Cytotoxic T cell (primary cell): ENCODE measurements around the genes COX7B2, NFXL1, SLC10A4, ZAR1, OCIAD1 and SPATA18.

DNA sequence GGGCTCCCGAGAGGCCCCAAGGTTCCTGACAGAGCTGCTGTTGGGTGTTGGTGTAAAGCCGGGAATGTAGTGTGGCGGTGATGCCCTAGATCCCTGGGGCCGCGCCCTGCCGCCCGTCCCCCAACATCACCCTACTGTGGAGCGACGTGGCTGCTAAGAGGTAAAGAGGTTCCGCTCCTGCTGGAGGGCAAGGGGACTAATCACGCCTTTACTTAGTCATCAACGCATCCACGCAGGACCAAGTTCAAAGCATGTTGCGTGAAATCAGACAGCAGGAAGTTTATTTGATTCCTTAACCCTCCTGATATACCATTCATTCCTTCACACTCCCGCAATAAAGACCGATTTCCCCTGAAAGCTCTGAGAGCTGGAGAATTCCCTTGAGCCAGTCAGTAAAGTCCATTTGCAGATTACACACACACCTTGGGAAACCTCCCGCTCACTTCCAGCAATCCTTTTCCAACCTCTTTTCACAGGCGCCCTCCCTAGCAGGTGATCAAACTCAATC is 535 bp upstream of the GABRA2 start:
- PRO-cap, 2 experiments = no peak in any of the 2 experiments

- PRO-cap, 2 experiments = no peak in any of the 2 experiments
Measured at GRCh38 chr4:46909132-46909481, at the start of gene COX7B2. TSS of gene COX7B2 (minus strand) at chr4:46909245.

- PRO-cap, 2 experiments = peak in 2 of 2 experiments; most common minus-strand start chr4:47914583 (in 2)
Measured at GRCh38 chr4:47914419-47914774, at the start of gene NFXL1. TSS of gene NFXL1 (minus strand) at chr4:47914583.

DNA sequence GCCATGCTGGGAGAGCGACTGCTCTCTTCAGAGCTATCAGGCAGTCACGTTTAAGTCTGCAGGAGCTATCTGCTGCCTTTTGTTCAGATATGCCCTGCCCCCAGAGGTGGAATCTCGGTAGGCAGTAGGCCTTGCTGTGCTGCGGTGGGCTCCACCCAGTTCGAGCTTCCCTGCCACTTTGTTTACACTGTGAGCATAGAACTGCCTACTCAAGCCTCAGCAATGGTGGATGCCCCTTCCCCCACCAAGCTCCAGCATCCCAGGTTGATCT is 8.1 kb upstream of the NFXL1 start:
- PRO-cap, 2 experiments = no peak in any of the 2 experiments

DNA sequence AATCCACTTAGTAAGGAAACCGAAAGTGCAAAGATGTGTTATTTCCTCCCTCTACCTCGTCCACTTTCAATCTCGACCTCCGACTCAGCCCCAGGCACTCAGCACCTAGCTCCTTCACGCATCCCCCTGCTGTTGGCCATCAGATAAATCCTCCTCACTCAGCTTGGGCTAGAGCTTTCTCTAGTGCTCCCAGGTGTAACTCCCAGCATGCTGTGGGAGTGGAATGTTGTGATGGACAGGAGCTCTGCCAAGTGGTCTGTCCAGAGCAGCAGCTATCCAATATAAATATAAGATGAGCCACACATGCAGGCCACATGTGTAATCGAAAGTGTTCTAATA is 26.8 kb upstream of the TEC start:
- PRO-cap, 2 experiments = peak in 2 of 2 experiments; most common plus-strand start position 69 of the sequence (in 2)

DNA sequence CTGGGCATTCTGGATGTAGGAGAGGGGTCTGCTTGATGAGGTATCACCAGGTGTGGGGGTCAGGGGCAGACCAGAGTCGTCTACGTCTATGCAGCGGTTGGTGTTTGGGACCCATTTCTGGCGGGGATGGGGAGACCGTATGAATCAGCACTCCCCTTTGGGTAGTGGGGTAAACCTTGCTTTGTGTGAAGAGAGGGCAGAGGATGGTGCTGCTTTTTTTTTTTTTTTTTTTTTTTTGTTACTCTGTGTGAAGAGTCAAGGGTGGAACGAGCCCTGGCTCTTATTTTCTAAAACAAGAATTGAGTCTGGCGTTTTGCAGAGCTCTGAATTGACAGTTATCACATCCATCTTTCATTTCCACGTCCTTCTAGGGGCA is 1.2 kb downstream of the SLAIN2 start:
- PRO-cap, 2 experiments = no peak in any of the 2 experiments

GRCh38 chr4:48482887-48483703 is at the start of gene SLC10A4:
TSS of gene SLC10A4 (plus strand) at chr4:48483343.
- PRO-cap, 2 experiments = no peak in any of the 2 experiments

GRCh38 chr4:48489899-48490416 is at the start of gene ZAR1:
TSS of gene ZAR1 (plus strand) at chr4:48490252.
- PRO-cap, 2 experiments = no peak in any of the 2 experiments

GRCh38 chr4:48603362-48603721 is 113.3 kb downstream of the ZAR1 start:
- PRO-cap, 2 experiments = no peak in any of the 2 experiments

GRCh38 chr4:48669136-48669556 is 110.9 kb downstream of the FRYL start:
- PRO-cap, 2 experiments = no peak in any of the 2 experiments

DNA sequence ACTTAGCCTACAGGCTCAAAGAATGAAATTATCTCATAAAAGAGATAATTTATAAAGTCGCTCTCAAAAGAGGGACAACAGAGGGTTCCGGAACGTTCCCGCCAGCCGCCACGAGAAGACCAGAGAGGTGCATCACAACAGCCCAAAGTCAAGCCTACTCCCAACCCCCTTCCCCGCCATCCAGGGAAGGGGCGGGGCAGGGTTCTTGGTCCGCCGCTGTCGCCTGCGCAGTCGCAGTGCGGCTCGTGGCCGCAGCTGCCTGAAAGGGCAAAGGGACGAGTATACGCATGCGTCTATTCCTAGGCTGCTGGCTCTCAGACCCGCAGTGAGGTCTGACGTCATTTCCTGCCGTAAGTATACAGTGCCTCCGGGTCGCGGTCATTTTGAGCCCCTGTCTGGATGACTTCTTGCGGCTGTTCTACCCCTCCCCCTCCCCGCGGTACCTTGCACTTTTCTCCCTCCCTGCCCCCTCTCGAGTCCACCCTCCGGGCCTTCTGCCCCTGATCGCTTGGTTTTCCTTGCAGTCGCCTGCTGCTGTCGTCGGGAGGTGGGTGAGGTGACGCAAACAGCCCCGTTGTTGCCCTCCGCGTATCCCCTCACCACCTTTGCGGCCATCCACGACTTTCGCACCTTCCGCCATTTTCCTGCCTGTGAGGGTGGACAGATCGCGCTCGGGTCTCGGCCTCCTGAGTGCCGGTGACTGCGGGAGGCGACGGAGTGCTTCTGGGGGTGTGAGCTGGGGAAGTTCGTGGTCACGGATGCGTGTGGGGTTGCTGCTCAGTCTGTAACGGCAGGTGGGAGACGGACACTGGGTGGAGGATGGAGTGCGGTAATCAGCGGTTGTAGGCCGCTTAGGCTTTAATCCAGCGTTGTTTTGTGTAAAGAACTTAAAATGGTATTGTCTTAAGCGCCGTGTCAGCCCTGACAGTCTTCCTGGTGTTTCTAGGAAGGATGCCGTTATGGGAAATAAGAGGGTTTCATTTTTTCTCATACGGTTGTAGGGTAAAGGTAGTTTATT is at the start of gene OCIAD1:
Gene OCIAD1, plus strand, starts transcription at position 386 of the 1,018 bp plus-strand sequence.
- PRO-cap, 2 experiments = peak in 2 of 2 experiments; most common plus-strand start position 386 of the sequence (in 2); most common minus-strand start position 238 of the sequence (in 2)

DNA sequence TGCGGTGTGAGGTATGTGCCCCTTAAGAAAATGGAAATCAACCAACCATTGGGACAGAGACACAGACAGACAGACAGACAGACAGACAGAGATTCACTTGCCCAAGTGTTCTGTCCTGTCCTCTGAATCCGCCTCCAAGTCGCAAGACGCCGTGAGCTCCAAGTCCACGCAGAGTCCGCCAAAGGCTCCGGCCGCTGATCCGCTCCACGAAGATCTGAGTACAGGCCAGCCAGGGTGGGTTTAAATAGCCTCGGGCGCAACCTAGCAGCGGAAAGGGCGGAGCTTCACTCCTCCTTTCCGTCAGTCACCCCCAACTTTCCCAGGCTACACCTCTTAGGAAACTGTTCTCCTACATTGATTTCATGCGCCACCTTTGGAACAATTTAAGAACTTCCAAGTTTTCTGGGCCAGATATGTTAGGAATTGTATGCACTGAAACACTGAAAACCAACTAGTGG is 301.8 kb downstream of the CWH43 start:
- PRO-cap, 2 experiments = no peak in any of the 2 experiments

DNA sequence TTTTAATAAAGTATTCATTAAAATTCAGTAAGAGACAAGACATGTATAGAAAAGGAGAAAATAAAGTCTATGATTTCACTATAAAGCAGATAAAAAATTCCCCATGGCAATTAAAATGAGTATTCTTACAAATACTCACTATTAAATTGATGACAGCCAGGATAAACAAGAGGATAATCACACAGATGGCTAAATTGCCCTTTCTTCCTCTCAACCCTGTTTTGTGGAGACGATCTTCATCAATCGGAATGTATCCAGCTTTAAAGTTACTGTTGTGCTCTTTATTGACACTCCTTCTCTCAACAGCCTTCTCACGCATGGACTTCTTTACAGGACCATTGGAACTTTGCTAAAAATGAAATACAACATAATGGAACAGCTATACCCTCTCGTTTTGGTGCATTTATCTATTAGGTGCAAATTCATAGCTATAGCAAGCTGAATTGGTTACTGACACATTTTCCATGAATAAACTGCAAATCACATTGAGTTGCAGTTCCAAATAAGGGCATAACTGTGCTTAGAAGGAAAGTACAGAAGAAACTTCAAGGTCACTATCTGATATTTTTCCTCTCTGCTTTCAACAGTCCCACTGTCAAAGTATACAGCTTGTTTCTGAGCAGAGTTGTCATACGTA is 4.7 kb downstream of the SGCB start:
- PRO-cap, 2 experiments = no peak in any of the 2 experiments

DNA sequence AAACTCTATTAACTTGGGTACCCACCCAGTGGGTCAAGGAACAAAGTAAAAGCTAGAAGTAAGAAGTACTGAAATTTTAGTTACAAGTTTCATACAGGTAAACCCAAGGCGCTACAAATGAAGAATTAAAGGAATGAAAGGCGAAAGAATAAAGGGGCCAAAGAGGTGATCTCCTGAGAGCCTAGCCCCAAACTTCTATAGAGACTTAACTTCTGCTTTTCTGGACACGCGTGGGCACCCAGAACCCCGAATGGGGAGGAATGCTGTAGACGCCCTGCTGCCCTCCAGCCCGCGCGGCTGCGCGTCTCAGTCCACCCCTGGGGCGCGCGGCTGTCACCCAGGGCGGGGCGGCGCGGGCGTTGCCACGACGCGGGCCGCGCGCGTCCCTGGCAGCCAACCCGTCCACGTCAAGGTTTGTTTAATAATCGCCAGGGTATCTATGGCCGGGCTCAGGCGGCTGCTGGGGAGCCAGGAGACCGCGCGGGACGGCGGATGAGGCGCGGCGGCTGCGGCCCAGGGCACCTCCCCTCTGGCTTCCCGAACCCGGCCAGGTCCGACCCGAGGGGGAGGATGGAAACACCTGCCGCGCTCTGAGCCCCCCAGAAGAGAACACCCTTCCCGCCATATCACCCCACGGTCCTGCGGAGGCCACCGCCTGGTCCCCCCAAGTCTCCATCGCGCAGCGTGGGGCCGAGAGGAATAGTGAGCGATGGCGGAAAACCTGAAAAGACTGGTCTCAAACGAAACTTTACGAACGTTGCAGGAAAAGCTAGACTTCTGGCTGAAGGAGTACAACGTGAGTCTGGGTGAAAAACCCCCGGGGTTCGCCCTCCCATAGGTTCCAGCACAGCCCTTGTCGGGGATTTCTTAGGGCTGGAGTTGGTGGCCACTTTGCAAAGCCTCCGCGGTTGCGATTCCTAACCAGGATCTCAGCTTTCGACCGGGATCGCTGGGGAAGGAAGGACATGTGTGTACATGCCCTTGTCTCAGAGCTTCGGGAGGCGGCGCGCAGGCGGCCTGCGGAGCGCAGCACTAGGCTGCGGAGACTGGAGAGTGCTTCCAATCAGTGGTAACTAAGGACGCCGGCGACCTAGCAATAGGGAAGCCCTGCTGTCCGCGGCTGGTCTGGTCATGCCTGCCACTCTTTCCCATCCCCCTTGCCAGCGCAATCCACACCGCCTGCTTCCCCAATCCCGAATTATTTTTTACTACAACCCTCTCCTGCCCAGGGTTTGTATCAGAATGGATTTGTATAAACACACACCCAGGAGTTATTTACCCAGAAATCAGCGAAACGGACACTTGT is at the start of gene SPATA18:
Gene SPATA18, plus strand, starts transcription at position 309 of the 1,306 bp plus-strand sequence.
- PRO-cap, 2 experiments = no peak in any of the 2 experiments

GRCh38 chr4:52588623-52589469 is 70.3 kb downstream of the USP46 start:
- PRO-cap, 2 experiments = peak in 2 of 2 experiments; most common plus-strand start chr4:52589199 (in 2); most common minus-strand start chr4:52589041 (in 1)

DNA sequence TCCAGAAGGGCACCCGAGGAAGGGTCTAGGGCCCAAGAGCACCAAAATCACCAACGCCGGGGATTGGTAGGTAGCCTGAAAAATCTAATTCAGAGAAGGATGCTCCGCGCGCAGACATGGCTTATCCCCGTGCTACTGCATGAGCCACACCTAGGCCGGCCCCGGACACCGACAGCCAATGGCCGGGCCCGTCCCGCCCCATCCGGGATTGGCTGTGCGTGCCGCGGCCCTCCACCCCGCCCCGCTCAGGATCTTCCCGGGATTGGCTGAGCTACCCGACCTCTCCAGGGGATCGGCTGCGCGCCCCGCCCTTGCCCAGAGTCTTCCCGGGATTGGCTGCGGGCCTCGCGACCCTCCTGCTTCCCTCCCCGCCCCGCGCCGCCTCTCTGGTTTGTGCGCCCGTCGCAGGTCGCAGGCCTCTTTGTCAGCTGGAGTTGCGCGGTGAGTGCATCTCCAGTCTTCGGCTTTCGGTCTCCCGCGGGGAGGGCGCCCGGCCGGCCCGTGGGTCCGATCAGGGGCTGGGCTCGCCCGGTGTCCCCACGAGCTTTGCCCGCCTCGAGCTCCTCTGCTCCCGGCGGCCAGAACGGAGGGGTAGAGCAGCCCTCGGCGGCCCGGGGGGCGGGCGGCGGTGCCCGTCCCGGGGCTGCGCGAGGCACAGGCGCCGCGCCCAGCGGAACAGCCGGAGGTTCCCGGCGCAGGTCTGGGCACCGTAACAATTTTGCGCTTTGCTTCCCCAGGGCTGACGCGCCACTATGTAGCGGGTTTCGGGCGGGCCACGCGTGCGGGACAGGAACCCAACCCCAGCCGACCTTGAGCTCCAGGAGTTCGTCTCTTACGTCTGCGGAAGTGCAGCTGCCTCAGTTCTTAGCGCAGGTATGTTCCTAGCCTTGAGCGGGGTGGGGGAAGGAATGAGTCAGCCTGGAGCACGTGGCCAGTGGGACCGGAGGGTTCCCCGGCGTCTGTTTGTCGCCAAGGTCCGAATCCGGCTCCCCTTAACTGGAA is 38.8 kb downstream of the ERVMER34-1 start:
- PRO-cap, 2 experiments = peak in 2 of 2 experiments; most common plus-strand start position 418 of the sequence (in 2); most common minus-strand start position 137 of the sequence (in 2)

DNA sequence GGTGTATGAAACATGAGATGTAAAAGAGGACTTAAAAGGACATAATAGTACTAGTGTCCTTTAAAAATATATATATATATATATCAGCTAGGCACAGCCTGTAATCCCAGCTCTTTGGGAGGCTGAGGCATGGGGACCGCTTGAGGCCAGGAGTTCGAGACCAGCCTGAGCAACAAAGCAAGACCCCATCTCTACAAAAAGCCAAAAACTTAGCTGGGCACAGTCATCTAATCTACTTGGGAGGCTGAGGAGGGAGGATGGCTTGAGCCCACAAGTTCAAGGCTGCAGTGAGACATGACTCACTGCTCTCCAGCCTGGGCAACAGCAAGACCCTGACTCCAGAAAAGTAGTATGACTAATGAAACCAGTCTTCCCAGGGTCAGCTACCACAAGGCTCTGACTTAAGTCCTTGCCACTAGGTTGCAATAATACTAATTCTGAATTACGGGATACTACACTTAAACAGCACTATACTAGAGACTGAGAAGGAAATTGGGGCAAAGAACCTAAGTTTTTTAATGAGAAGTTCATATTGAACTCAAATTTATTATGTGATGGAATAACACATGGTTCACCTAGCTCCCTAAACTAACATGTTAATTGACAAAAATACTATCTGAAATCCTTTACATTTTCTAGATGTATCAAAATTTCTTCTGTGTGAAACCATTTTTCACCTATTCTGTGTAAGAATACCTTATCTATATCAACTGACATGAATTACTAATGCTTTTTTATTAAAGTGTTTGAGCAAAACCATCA is 33.0 kb downstream of the ERVMER34-1 start:
- PRO-cap, 2 experiments = no peak in any of the 2 experiments

DNA sequence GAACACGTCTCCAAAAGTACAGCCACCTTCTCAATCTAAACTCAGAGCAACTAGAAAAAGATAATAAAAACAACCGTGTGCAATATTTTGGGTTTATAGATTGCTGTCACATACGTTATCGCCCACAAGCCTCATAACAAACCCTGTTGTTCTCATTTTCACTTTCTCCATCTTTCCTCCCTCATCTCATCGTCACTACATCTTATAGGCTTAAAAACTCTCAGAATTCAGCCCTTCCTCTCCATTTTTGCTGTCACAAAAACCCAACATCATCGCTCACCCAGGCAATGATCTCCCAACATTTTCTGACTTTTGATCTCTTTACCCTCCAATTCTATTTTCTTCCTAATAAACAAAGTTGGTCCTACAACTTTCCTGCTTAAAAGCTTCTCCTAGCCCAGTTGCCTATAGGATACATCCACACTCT is 510 bp upstream of the SCFD2 start:
- PRO-cap, 2 experiments = peak in 1 of 2 experiments; most common plus-strand start position 166 of the sequence (in 1); most common minus-strand start position 178 of the sequence (in 1)

GRCh38 chr4:53507393-53508436 is 83.6 kb downstream of the LNX1 start:
- PRO-cap, 2 experiments = no peak in any of the 2 experiments

DNA sequence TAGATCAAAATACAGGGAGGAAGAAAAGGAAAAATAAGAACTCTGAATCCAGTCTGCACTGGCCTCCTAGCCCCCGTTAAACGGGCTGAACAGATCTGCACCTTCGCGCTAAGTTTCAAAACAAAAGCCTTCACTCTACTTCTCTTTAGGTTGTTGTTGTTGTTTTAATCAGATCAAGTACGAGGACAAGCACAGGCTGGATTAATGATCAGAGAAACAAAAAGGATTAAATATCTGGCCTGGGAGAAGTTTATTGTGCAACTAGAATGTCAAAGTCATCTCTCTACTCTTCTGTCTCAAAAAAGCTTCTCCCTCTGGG is 375 bp downstream of the LNX1 start:
- PRO-cap, 2 experiments = no peak in any of the 2 experiments